ENCODE measurements around a stretch of chr12.

DNA sequence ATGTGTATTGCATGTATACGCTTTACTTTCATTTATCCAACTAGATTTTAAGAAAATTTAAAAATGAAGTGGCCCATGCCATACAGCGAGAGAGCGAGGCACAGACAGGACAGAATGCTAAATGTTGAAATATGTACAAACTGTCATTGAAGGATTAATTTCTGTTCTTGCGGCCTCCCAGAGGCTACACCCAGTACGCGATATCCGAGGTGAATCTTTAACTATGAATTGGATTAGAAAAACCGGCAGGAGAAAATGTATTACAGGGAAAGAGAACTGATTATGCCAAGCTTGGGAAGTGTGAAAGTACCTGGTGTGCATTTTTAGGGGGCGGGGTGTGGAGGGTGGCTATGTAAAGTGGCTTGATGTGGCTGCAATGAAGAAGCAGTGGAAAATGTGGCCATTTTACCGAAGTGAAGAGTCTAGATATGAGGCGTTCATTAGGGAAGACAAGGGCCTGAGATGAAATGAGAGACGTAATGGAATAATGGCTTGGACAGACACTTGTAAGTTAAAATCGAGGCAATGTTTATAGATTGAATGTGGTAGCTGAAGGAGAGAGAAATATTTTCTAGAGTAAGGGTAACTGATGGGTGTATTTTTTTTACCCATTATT is 1.1 kb downstream of the VEZT start:
- PRO-cap, result no peak

GRCh38 chr12:95230084-95230918 is 12.7 kb downstream of the VEZT start:
- PRO-cap, result no peak

GRCh38 chr12:95317997-95318675 is 100.5 kb downstream of the VEZT start:
- PRO-cap, result no peak

DNA sequence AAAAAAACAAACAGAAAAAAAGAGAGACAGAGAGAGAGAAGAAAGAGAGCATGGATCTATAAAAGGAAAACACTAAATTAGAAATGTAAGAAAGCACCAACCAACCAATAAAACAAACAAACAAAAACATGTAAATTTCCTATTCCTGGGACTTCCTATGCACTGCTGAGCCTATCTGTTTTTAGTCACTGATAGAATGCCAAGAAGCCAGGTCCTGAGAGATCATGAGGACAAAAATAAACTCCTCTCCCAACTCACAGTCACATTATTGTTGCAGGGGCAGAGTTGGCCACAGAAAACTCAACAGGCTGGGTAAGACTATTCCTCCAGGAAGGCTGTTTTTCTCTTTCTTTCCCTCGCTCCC is 55.9 kb upstream of the METAP2 start:
- PRO-cap, result no peak

DNA sequence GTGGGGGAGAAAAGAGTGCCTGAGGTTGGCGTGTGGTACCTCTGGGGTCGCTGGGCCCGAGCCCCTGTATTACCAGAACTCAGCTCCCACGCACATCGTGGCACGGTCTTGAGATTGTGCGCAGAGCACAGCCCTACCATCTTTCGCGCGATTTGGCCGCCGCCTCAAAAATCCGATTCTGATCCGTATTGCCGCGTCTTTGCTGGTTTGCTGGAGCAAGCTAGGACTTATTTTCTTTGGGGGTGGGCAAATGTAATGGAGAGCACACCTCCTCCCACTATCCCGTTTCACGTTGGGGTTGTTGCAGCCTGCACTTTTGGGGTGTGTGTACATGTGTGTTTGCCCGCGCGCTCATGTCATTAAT is 558 bp downstream of the METAP2 start:
- PRO-cap, result no peak

DNA sequence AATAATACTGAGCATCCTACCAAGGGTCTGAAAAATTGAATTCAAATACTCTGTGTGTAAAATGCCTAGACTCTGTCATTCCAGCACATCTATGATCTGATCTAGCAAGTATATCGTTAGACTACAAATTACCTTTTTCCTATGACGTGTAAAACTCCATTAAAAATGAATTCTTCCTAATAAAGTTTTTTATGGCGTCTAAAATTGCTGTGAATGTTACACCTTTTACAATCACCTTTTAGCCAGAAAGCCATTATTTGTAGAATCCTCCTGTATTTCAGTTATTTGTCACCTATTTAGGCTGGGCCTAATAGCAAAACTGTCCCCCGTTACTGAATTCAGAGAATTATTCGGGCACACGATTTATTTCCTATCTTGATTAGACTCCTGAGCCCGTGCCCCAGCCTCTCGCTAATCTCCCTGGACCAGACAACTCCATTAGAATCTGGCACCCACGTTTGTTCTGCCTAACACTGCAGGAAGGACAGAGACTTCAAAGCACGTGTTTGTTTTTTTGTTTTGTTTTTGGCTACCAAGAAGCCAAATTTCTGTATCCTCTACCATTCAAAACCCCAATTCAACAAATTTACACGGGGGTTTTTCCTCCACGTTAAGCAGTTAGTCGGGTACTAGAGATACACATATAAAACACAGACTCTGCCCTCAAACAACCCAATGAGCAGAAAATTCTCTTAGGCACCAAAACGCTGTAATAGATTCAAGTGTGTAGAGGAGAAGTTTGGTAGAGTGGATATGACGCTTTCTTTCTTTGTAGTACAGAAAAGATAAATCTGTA is 4.9 kb downstream of the USP44 start:
- PRO-cap, result no peak

- PRO-cap, result no peak
These were observed 3.1 kb downstream of the USP44 start for GRCh38 chr12:95548074-95548632.

- PRO-cap, result no peak
These were observed 107.1 kb upstream of the USP44 start for GRCh38 chr12:95658179-95659069.

DNA sequence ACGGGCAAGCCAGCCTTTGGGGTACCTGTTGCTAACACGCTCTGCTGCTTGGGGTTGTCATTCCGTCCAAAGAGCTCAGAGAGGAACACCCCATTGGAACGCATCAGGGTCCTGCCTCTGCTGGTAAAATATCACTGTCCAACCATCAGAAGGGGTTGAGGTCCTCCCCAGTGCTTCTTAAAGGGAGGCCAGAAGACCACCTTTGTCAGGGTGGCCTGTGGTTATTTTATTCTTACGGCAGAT is 441 bp downstream of the AMDHD1 start:
- PRO-cap, result no peak

DNA sequence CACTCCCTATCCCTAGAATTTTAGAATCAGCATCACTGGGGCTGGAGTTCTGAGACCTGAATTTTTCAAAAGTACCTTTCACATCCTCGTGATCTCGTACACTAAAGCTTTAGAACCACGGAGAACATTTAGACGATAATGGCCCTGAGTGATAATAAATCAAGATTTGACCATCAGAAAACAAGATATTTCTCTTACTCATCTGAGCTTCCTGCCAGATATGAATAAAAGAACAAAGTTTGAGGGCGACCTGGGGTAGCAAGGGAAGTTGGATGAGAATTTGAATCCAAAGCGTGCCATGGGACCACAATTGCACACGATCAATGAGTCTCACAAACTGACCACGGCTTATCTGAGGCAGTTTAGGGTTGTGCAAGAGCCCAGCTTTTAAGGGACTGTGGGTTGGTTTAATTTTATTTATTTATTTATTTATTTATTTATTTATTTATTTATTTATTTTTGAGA is 817 bp downstream of the AMDHD1 start:
- PRO-cap, result no peak

DNA sequence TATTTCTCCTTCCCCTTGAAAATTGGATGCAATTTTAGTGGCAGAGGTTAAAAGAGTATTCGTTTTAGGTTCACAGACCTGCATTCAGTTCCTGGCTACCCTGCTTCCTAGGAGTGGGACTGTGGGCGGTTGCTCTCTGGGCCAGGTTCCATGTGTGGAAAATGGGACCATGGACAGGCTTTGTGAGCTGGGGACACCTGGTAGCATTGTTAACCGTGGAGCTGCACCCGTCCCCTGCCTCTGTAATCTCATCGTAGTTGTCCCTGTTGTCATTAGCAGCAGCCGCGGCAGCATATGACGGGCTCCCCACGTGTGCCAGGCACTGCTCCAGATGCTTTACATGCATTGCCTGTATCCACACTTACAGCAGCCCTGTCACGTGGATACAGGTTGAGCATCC is 54.3 kb downstream of the ELK3 start:
- PRO-cap, result no peak

DNA sequence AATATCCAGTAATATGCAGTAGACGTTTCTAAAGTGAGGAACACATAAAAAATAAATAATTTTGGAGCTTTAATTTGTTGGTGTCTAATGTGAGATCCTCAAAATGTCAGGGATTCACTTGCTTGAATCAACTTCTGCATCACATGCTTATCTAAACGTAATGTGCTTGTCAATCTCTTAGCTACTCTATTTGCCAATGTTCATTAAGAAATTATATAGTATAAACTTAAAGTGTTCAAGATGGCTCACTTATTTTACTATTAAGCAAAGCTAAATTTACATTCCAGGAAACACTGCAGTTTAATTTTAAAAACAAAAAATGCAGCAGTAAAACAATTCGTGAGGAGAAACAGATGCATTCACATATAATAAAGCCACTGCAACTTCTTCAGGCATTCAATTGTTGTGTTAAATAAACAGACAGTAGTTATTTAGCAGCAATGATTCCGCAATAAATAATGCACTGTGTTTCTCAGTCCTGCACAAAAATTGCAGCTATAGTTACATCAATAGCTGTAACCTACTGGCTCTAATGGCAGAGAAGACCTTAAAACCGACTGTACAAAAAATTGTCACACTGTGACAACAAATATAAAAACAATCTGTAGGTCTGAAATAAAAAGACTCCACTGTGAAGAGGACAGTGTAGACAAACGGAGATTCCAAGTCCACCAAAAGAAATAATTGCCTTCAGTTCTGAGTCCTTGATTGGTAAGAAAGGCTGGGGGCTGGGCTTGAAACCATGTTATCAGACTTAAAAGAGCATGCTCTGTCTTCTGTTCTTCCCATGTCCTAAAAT is 85.5 kb downstream of the ELK3 start:
- PRO-cap, result no peak

DNA sequence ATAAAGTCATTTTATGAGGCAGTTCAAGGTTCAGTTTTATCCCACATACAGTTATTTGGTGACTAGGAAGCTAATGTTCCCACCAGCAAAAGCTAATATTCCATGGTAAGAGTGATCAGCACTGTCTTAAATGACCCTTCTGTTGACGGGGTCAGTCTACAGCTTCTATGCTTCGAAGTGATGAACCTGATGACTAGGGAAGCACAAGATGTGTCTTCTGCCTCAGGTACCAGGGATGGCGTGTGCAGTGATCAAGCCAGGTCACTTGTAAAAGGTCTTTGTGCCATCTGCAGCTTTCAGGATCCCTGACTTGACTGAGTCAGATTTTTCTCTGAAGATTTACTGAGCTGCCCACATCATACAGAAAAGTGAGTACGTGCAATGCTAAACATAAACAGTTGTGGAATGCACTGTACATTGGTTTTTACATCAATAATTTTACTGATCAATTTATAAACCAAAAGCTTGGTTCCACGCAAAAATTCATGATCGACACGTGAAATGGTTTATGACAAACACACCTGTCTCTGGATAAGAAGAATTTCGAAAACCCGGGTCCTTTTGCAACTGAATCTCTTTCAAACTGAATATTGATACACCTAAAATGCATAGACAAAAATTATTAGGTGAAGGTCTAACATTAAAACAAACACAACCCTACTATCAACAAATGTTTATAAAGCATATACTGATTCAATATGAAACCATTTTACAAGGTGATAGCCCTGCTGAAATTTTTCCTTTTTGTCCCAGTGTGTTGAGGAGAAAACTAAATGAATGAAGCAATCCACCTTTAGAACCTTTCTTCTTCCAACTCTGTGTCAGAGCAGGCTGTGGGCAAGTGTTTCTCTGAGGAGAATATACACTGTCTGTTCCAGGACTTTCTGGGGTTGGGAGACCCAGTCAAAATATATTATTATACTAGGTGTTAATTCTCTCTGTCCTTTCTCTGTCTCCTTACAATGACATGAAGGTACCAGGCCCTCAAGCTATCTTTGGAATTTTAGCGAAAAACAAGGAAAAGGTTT is 86.4 kb downstream of the ELK3 start:
- PRO-cap, result no peak

- PRO-cap, result no peak
These were observed 35.7 kb downstream of the CDK17 start for GRCh38 chr12:96364469-96365006.

GRCh38 chr12:96434161-96434603 is 33.9 kb upstream of the CDK17 start:
- PRO-cap, result no peak

- PRO-cap, result no peak
These were observed 93.0 kb downstream of the NEDD1 start for GRCh38 chr12:97000164-97000424.

GRCh38 chr12:97274925-97276091 is 368.3 kb downstream of the NEDD1 start:
- PRO-cap, result no peak

DNA sequence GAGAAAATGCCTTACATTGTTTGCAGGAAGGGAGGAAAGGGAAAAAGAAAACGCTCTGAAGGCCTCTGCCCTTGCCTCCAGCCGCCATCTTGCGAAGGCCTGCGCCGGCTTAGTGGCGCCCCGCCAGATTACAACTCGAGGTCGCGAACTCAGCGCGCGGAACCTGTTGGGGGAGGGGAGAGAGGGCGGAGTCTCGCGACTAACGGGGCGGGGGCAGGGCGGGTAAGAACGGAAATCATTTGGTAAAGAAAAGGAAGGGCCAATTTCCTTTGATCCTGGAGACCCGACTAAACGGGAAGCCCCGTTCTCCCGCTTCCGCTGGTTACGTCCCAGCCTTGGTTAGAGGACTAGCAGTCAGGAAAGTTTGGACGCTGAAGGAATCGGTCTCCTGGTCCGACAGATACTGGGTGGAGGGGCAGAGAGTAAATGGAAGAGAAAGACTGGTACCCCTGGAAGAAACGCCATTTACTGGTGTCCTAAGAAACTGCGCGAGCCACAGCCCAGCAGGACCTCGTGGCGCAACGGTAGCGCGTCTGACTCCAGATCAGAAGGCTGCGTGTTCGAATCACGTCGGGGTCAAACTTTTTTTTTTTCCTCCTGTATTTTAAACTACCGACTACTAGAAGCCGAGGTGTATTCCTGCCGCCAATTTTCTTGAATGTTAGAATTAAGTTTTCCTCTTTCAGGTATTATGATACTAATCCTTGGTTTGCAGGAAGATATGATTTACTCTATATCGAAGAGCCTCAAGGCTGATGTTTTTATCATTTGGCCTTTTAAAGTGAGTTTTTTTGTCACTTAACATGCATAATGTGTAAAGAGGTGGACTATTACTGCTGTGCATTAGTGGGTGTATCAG is 11.4 kb upstream of the TMPO start:
- PRO-cap, result bidirectional peak, plus-strand start at position 262 of the sequence, minus-strand start at position 101 of the sequence; bidirectional peak, plus-strand start at position 506 of the sequence, minus-strand start at position 467 of the sequence

DNA sequence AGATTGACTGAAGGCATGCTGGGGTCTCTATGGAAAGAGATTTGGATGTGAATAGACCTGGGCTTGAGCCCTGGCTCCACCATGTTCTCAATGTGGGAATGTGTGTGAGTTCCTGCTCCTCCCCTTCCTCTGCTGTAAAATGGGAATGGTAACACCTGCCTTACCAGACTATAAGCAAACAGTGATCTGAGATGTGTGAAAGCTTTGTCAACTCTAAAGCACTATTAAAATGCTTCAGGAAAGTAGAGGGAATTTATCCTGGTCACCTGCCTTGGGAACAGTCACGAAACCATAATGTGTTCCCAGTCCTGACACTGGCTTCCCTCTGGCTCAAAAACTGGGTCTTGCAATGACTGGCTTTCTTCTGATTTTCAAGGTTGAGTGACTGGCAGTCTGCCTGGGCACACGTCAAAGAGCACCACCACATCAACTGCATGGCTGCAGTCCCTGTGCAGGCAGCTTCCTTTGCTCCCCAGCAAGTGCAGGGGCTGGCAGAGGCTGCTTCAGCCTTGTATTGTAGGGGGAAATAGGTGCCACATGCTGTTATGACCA is 384.7 kb downstream of the APAF1 start:
- PRO-cap, result no peak

- PRO-cap, result no peak
These were observed 414.7 kb downstream of the APAF1 start for GRCh38 chr12:99059784-99060247.

All from ureter (tissue), 1 donor.